A172 (cell line): ENCODE data around the gene LRIT1.

DNA sequence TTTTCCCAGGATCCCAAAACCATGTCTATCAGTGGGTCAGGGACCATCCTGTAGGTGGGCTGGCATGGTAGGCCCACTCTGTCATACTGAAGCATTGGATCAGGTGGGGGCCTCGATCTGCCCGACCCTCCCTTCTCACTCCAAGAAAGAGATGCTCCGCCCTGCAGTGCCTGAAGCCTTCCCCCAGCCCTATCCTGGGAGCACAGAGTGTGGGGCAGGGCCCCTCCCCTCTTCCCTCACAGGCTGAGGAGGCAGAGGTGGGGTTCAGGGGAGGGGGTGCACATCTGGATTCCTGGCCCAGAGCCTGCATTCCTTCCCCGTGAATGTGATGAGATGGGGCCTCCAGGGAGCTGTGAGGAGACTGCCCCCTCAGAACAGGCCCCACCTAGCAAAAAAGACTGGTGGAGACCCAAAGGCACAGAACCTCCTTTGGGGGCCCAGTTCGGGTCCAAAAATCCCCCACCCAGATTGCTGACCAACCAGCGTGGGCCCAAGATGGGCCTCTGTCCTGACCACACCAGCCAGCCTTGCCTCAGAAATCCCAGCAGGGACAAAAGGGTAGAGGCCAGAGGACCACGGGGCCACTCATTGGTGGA, 13.5 kb downstream of the ZCCHC24 start:
- RAMPAGE, long total RNA, result no peak

- RAMPAGE, long total RNA, result no peak
These were observed 20.2 kb downstream of the PLAC9 start for GRCh38 chr10:80152669-80153259.

- RAMPAGE, long total RNA, result no peak
These were observed 3.4 kb downstream of the ANXA11 start for GRCh38 chr10:80201906-80202414.

- RAMPAGE, long total RNA, result no peak
These were observed 9.2 kb downstream of the MAT1A start for GRCh38 chr10:80279986-80280835.

- RAMPAGE, long total RNA, result no peak
These were observed 2.0 kb upstream of the MAT1A start for GRCh38 chr10:80291426-80291866.

DNA sequence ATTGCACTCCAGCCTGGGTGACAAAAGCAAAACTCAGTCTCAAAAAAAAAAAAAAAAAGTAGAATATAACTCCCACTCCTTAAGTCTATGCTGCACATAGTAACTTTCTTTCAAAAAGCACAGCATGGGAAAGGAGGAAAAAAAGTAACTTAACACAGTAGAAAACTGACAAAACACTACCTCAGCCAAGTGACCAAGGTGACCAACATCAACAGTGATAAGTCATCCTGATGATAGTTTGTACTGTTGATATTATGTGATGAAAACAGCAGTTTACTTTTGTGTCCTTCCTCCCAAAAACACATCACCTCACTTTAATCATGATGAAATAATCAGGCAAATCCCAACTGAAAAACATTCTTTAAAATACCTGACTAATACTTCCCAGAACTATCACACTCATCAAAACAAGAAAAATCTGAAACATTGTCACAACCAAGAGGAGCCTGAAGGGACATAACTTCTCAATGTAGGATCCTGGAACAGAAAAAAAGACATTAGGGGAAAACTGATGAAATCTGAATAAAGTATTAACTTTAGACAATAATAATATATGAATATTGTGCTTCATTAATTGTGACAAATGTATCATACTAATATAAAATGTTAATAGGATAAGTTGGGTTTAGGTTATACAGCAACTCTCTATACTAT, 29.4 kb upstream of the MAT1A start:
- RAMPAGE, long total RNA, result no peak

- RAMPAGE, long total RNA, result no peak
These were observed 21.3 kb downstream of the PRXL2A start for GRCh38 chr10:80429644-80430076.

DNA sequence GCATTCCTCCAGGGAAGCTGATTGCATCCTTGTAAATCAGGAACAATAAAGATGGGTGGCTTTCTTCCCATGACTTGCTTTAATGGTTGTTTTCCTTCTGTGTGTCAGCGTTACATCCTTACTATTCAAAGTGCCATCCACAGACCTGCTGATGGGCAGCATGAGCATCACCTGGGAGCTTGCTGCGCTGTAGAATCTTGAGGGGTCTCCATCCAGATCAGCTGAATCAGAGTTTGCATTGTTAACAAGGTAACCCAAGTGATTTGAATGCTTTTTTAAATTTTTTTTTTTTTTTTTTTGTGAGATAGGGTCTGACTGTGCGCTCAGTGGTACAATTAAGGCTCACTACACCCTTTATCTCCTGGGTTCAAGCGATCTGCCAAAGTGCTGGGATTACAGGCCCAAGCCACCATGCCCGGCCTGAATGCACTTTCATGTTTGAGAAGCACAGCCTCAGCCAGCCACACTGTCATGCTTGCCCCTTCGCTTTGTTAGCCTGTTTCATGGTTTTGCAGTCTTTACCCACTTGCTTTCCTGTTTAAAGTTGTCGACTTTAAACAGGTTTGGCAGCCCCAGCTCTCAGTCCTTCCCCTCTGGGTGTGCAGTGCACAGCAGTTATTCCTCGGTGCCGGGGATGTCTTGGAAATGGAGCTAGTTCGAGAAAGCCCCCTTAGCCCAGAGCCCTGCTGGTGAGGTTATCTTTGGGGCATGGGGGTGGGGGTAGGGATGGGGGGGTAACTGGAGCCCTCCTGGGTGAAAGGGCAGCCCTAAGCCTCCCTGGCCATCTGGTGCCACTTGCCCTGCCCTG, 14.5 kb downstream of the TSPAN14 start:
- RAMPAGE, long total RNA, result no peak

DNA sequence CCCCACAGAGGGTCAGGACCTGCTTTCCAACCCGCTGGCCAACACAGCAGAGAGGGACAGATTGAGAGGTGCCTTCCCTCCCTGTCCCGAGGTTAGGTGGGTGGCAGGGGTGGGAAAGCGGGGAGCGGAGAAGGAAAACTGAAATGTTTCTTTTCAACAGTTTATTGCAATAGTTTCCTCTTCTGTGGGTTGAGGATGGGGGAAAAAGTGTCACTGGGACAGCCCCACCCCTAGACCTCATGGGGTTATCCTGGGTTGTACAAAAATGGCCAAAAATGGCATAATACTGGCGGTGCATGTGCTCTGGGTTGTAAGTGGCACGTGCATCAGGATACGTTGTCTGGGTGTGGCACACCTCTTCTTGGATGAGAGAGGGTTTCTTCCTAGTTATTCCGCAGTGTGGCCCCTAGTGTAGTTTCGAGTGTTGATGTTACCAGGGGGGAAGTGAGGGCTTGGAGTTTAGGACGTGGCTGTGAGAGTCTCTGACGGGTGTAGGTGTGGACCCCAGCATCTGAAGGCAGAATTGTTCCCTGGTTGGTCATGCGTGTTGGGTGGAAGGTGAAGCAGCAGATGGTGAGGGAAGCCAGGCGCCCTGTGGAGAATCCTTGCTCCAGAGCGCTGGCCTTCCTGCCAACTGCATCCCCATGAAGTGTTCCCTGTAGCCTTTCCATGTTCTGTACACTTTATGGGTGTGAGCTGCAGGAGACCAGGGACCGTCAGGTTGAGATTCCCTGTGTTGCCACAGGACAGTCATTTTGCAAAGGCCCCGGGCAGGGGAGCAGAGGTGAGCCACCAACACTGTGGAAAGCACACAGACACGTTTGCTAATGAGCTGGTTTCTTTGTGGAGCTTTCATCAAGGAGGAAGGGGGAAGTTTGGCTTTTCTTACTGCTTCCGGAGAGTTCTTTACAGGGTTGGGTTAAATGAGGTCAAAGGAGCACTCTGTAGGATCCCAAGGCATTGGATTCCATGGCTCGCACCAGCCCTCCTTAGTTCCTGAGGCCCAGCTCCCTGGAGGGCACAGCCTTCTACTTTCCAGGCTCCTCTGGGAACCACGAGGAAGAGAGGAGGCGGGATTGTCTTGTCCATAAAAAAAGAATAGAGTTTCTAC, 31.9 kb downstream of the TSPAN14 start:
- RAMPAGE, long total RNA, result no peak

- RAMPAGE, long total RNA, result no peak
These were observed 34.9 kb upstream of the SH2D4B start for GRCh38 chr10:80502649-80503335.

GRCh38 chr10:84195928-84196596, 1.7 kb downstream of the CDHR1 start:
- RAMPAGE, long total RNA, result no peak

DNA sequence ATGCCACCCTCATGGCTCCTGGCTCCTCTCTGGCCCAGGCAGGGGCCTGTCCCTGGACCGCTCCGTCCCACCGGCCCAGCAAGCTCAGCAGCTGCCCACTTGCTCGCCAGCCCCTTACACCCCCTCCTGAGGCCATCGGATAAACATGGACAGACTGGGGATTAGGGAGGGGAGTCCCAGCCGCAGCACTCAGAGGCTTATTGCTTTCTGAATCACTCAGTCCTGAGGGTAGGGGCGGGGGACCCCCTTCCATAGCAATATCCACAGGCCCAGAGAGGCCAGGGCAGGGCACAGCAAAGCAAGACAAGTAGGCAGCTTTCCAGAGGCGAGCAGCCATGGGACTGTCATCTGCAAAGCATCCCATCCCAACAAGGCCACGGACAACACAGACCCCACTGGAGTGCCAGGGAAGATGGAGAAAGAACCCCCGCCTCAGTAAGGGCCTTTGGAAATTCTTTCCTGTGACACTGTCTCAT, at the start of gene LRIT1:
Gene LRIT1 (minus strand): TSS at position 120 of the 476 bp plus-strand sequence.
- RAMPAGE, long total RNA, result no peak

- RAMPAGE, long total RNA, result no peak
These were observed 109.9 kb downstream of the CCSER2 start for GRCh38 chr10:84438077-84438867.

GRCh38 chr10:86164071-86164887, 202.3 kb downstream of the GRID1 start:
- RAMPAGE, long total RNA, result no peak

DNA sequence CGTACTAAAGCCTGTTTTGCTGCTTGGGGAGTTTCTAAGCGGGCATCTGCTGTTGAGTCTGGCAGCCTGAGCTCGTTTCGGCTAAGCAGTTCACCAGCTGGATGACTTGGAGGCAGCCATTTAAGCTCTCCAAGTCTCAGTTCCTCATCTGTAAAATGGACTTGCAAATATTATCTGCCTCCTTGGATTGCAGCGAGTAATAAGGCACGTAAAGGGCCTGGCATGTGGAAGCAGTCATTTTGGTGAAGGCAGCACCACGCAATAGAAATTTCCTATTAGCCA, 44.0 kb downstream of the LDB3 start:
- RAMPAGE, long total RNA, result no peak

GRCh38 chr10:86862068-86862837, 95.2 kb downstream of the MMRN2 start:
- RAMPAGE, long total RNA, result no peak

DNA sequence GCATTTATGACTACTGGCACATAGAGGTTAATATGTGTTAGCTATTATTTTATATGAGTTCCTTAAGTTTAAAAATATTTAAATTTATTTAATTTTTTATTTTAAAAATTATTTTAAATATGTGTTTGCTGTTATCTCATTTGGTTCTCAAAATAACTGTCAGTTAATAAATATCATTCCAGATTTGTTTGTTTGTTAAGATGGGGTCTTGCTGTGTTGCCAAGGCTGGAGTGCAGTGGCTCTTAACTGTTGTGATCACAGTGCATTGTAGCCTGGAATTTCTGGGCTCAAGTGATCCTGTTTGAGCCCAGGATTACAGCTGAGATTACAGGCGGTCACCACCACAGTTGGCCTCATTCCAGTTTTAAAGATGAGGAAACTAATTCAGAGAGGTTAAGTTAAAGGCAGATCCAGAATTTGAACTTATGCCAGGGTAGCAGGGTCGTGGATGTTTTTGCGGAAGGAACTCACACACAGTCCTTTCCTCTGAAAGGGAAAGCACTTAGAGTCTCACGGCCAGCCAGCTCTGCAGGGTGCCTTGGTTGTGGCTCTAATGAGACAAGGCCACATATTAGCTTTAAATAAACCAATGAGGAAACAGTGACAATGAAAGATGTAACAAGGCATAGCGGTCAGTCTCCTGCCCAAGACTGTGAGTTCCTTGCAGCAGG, 84.7 kb downstream of the MMRN2 start:
- RAMPAGE, long total RNA, result no peak

DNA sequence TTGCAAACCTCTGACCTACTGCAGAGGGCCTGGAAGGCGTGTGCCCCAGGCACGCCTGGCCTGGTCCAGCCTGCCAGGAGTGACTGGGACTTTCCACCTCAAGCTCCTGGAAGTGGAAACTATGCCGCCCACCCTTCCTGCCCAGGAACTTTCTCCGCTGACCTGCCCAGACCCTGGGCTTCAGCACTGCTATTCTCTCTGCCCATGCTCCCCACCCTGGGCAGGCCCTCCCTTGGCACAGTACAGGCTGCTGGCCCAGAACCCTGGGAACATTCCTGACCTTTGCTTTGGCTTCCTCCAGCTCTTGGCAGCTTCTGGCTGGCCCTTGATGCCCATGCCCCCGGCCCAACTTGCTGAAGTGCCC, 3.7 kb downstream of the MMRN2 start:
- RAMPAGE, long total RNA, result no peak

DNA sequence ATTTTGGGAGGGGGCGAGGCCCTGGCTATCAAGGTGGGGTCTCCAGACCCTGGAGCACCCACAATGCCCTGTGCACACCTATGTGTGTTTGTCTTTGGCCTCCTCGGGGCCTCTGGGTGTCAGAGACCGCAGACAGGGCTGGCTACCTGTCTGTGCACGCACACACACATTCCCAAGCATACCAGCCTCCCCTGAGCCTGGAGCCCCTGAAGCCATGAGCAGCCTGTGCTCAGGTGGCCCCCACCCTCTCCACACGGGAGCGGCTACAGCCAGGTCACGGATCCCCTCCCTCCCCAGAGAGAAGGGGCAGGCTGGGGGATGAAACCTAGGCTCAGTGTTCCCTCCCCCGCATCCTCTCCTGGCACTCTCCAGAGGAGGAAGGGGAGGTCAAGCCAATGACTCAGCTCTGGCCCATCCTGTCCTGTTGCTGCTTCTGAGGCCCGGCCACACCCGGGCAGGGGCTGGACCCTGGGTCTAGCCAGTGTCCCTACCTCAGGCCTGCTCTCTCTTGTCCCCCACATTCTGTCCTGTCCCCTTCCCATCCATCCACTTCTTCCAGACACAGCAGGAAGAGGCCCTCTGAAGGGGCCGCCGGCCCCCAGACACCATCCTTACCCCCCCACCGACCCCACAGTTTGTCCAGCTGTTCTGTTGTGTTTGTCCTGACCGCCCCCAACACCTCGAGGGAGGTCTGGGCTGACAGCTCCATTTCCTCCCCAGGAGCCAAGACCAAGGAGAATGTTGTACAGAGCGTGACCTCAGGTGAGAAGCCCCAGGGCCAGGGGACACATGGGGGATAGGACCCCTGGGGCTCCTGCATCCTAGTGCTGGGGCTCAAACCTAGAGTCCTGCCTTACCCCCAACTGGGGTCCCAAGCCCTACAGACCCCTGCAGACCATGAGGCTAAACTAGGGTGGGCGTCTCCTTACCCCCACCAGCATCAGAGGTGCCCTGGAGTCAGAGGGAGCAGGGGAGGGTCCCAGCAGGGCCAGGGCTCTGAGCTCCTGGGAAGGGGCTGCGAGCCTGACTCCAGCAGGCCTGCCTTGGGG, 838 bp downstream of the SNCG start:
- RAMPAGE, long total RNA, result start-site peak on the plus strand centred at position 484 of the sequence, 74 bp wide, 46 and 83 reads in 2 replicates

- RAMPAGE, long total RNA, result no peak
These were observed 2.0 kb upstream of the ADIRF start for GRCh38 chr10:86965872-86967076.